SP-49 (cell line): ENCODE results near the gene FAM83G.

DNA sequence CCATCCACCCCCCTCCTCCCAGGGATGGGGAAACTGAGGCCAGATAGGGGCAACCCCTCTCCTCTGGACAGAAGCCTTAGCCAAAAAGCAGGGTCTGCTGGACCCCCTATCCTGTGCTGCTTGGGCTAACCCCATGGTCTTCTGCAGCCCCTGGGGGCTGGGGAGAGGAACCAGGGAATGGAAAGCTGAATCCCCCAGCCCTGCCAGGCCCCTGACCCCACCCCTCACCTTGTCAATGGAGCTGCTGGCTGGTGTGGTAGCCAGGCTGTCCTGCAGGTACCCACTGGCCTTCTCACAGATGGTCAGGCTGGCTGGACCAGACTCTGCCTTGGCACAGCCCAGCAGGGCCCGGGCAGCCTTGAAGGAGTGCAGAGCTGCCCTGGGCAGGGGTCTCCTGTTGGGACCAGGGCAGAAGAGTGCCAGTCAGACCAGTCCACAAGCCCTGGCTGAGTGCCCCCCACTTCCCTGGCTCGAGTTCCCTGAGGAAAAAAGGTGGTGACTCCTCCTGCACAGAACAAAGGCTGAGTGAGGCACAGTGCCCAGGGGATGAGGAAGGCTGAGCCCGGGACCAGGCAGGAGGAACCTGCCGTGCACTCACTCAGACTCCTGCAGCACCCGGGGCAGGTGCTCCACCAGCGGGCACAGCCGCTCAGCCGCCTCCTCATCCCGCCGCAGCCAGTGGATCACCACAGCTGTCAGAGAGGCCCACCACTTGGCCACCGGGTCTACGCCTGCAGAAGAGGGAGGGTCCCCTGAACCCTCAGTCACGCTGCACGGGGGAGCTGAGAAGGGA lies 22.6 kb downstream of the SREBF1 start:
- PRO-cap = no peak

GRCh38 chr17:17842987-17843626 lies 6.3 kb upstream of the SREBF1 start:
- PRO-cap = no peak

DNA sequence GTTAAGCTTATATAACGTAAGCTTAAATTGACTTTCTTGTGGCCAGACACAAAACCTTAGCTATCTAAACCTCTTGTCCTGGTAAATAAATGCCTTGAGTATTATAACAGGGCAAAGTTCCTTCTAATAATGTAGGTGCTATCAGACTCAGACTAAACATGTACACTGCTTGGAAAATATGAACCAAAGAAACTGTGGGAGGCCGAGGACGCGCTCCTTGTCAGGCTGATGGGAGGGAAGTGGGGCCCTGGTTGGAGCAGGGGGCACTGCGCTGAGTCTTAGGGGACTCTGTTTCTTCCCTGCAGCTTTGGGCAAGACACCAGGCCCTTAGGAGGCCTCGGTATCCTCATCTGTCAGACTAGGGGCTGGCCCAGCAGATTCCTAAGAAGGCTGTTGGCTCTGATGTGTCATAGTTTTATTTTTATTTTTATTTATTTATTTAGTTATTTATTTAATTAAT lies 17.3 kb upstream of the SREBF1 start:
- PRO-cap = no peak

DNA sequence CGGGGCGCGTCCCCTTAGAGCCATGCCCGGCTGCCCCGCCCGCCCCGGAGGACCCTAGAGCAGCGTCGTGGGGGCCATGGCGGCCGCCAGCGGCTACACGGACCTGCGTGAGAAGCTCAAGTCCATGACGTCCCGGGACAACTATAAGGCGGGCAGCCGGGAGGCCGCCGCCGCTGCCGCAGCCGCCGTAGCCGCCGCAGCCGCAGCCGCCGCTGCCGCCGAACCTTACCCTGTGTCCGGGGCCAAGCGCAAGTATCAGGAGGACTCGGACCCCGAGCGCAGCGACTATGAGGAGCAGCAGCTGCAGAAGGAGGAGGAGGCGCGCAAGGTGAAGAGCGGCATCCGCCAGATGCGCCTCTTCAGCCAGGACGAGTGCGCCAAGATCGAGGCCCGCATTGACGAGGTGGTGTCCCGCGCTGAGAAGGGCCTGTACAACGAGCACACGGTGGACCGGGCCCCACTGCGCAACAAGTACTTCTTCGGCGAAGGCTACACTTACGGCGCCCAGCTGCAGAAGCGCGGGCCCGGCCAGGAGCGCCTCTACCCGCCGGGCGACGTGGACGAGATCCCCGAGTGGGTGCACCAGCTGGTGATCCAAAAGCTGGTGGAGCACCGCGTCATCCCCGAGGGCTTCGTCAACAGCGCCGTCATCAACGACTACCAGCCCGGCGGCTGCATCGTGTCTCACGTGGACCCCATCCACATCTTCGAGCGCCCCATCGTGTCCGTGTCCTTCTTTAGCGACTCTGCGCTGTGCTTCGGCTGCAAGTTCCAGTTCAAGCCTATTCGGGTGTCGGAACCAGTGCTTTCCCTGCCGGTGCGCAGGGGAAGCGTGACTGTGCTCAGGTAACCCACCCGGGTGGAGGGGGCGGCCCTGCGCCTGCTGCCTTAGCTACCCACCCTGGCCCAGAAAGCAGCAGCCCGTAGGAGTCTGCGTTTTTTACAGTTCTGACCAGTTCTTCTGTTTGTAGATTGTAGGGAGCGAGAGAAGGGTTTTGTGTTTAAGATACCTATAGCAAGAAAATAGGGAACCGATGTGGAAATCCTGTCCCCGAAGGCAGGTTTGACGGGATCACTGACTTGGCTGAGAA lies 885 bp downstream of the ALKBH5 start:
- PRO-cap = no peak

- PRO-cap = no peak
Measured at GRCh38 chr17:18207632-18207996, 17.8 kb upstream of the LLGL1 start.

DNA sequence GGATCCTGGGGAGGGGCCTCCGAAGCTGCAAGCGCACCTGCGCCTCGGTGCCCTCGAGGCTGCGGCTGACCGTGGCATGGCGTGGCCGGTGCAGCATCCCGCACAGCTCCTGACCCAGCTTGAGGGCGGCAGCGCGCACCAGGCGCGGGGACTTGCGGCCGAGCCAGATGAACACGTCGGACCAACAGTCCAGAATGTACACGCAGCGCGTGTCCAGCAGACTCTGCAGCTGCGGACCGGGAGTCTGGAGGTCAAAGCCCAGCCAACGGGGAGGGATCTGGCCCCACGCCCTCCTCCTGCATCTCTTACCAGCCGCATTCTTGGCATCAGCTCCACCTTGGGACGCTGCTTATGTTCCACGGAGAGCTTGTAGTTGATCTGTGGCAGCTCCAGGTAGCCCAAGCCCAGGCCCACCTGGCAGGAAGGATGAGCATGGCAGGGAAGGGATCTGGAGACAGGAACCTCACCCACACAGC lies 10.9 kb downstream of the FLII start:
- PRO-cap = no peak

- PRO-cap = no peak
Measured at GRCh38 chr17:18253237-18253488, 5.4 kb downstream of the FLII start.

- PRO-cap = no peak
Measured at GRCh38 chr17:18634416-18634871, 9.7 kb downstream of the TBC1D28 start.

DNA sequence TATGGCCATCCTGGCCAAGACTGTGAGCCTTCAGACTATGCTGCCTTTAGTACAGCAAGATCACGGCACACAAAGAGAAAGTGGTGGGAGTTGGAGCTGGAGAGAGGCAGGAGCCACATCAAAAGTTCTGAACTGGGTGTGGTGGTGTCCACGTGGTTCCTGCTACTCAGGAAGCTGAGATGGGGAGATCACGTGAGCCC lies 3.6 kb downstream of the SLC5A10 start:
- PRO-cap = no peak

- PRO-cap = no peak
Measured at GRCh38 chr17:18988376-18989238, 16.0 kb downstream of the FAM83G start.

- PRO-cap = no peak
Measured at GRCh38 chr17:19000402-19001401, 3.9 kb downstream of the FAM83G start.

DNA sequence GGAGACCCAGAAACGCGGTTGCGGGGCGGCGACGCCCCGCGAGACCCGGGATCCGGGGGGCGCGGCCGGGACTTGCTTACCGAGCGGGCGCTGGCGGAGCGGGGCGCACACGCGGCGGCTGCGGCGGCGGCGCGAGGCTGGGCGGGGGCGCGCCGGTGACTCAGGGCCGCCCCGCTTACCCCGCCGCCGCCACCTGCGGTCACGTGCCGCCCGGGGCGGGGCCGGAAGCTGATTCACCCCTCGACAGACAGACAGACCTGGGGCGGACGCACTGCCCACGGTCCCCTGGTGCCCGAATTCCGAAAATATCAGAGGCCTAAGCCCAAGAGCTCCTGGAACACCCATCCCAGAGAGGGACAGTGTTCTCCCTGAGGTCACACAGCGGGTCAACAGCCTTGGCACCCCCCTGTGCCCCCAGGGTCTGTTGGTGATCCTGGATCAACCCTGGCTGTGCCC lies at the start of gene FAM83G:
Gene FAM83G, minus strand, starts transcription at position 136 of the 456 bp plus-strand sequence.
- PRO-cap = bidirectional peak, plus-strand start at position 250 of the sequence, minus-strand start at position 195 of the sequence

DNA sequence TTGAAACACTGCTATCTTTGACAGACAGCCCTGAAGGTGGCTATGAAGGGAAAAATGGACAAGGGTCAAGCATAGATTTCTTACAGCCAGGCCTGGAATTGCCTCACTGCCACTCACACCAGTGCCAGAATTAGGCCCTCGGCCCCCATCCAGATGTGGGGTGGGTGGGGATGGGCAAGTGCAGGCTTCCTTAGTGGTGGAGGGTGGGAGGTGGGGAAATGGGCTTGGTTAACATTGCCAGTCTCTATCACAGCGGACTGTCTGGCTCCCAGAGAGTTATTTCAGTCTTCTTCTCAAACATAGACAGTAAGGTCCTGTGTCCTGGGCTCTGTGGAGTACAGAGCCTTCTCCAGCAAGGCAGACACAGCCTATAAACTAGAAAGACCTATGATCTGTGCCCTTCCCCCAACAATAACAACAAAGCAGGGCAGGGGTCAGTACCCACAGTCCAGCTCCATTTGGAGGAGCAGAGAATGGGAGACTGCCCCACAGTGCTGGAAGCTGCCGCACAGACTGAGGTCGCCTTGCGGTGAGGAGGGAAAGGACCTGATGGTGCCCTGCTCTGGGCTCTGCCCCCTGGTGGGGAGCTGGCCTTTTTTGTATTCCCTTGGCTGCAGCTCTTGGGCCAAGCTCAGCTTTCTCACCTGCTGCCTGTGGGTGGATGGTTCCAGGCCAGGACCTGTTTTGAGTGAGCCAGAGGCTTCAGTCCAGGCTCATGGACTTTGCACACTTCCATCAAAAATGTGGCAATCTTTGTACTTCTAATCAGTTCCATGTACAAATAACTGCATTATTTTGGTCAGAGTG lies 24.6 kb downstream of the B9D1 start:
- PRO-cap = no peak

DNA sequence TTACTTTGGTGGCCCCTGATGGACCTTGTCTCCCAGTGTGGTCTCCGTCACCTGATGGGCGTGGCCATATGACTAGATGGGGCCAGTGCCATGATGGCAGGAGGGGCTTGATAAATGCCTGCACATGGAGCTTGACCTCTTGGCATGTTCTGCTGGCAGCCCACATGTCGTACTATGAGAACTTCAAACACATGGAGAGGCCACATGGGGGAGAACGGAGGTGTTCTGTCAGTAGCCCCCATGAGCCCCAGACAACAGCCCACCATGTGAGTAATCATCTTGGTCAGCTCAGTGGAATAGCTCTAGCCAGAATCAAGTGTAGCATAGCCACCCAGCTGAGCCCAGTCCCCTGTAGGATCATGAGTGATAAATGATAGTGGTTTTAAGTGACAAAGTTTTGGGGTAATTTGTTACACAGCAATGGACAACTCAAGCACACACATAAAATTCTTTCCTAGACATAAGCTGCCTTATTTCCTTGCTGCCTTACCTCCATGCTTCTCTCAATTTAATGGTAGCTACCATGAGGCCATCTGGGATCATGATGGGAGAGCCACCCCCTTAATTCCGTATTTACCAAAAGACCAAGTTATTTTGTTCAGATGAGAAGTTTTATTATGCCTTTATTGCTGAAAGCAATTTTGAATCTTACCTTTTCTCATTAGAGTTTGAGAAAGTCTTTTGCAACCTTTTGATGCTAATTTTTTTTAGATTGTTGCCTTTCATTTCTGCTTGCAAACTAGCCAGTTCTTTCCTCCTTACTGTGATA lies 23.8 kb downstream of the B9D1 start:
- PRO-cap = no peak

DNA sequence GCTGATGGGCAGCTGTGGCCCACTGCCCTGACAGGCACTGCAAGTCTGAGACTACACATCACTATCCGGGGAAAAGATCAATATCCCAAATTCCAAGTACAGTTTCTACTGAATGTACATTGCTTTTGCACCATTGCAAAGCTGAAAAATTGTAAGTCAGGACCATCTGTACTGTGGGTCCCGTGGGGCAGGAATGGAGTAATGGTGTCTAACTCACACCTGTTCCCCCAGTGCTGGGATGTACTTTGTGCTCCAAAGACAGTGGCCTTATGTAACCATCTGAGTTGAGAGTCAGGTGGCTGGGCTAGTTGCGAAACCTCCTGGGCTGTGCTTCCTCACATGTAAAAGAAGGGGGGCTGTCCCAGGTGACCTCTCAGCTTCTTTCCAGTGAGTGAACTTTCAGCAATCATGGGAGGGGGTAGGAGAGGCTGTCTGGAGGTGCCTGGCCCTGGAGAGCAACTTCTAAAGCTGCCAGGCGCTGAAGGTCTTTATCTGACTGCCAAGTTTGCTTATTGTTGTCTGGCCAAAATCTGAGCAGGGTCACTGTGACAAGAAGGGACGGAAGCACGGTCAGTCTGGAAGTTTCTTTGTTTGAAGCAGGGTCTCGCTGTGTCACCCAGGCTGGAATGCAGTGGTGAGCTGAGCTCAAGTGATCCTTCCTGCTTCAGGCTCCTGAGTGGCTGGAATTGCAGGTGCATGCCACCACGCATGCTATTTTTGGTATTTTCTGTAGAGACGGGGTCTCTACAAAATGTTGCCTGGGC lies 4.9 kb downstream of the SLC47A1 start:
- PRO-cap = no peak

DNA sequence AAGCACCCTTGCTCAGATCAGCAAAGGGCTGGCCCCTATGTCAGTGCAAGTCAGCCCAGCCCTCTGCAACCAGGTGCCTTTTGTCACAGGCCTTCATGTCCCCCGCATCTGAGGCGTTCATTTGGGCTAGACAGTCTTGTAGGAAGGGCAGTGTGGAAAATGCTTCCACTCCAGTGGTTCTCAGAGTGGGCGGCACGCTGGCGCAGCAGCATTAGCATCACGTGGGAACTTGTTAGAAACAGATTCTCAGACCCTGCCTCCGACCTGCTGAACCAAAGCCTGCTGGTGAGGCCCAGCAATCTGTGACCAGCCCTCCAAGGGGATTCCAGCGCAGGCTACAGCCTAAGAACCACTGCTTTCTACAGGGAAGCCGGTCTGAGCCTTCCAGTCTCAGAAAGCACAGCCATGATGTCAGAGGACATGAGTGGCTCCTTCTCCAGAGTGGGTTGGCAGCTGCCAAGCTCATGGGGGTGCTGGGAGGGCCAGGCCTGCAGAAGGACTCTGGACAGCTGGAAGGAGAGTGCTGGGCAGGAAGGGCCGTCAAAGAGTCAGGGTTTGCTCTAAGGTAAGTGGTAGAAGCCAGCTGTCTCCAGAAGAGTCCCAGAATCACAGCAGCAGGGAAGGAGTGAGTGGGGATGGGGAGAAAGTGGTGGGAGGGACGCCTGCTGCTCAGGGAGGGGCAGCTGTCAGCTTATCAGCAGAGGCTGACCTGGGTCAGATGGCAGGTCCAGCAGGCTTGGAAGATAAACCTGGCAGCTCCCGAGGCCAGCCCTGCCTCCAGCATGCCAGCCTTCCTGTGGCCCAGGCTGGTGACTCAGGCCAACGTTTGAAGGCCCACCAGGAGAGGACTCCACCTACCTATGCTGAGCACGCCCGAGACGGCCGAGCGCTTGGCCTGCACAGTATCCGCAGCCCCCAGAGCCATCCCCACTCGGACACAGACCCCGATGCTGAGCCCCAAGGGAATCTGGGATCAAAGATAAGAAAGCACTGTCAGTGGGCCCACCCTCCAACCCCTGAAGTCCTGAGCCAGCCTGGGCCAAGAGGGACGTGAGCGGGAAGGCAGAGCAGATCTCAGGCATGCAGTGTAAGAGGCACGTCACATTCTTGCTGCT lies 12.8 kb downstream of the SLC47A2 start:
- PRO-cap = no peak

- PRO-cap = no peak
Measured at GRCh38 chr17:19730840-19731456, 14.6 kb upstream of the SLC47A2 start.

GRCh38 chr17:19752536-19753489 lies 4.7 kb upstream of the ALDH3A1 start:
- PRO-cap = no peak

GRCh38 chr17:20063385-20064638 lies 54.7 kb downstream of the SPECC1 start:
- PRO-cap = no peak

- PRO-cap = no peak
Measured at GRCh38 chr17:20086357-20087127, 77.4 kb downstream of the SPECC1 start.